Subcutaneous preadipocyte (primary cell): ENCODE measurements around a stretch of chr15.

DNA sequence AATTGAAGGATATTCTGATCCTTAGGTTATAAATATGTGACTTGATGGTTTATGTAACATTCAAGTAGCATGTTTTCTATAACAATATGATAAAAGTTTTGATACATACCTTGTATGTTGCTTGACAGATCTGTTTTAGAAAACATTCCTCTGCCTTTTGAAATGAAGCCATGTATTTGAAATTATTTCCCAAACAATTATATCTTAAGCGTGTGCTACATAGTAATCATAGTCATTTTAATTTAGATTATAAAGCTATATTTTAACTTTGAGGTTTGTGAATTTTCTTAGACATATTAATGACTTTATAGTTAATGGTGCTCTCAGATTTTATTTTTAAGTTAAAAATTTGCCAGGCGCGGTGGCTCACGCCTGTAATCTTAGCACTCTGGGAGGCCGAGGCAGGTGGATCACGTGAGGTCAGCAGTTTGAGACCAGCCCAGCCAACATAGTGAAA, 11.3 kb upstream of the CHD2 start:
- CAGE, long polyA plus RNA = no peak

- CAGE, long polyA plus RNA = no peak
Measured at GRCh38 chr15:92898434-92899380, 1.4 kb upstream of the CHD2 start.

DNA sequence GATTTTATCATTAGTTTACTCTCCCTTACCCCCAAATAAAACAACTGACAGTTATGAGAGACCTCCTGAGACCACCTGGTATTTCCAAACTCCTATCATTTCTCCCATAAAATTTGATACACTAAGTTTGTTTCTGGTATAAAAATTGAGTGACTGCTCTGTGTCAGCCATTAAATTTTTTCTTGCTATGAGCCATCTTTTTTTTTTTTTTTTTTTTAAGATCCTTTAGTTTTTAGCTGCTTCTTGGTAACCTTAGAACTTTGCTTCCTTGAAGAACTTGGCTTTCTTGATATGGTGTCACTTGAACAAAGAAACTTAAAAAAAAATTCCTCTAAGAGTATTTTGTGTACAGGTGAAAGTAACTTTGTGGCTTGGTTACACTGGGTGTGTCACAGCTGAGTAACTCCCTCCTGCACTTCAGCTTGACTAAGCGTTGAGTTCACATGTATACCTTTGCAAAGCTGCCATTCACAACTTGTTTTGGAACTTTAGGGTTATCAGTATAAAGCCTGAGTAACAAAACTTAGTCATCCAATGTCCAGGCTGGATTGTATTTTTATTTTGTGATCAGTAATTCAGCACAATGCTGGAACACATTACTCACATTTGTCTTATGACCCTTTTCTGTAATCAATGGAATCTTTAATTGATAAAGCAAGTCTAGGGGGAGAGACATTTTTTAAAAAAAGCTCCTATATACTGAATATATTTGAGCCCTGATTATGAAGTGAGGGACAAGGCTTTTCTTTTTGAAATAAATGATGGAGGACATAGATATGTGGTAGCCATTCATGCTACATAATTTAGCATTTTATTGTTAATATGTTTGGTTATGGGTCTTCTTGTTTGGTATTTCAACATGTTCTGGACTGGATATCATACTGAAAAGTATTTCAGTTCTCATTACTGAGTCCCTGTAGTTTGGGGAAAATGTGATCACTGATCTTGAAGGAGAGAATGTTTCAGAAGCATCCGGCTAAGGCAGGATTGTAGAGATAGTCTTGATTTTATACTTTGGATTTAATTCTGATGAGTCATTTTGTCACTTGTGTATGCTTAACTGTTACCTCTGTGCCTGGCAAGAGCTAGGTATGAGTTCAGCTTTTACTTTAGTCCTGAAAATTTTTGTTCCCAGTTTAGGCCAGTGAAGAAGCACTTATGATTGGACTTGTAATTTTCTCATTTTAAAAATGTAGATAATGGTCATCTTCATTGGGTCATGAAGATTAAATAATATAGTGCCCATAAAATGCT, 6.8 kb downstream of the CHD2 start:
- CAGE, long polyA plus RNA = no peak

GRCh38 chr15:92972147-92972570, 72.0 kb downstream of the CHD2 start:
- CAGE, long polyA plus RNA = no peak

- CAGE, long polyA plus RNA = no peak
Measured at GRCh38 chr15:92978075-92978546, 78.0 kb downstream of the CHD2 start.

- CAGE, long polyA plus RNA = no peak
Measured at GRCh38 chr15:93035901-93036396, 53.1 kb downstream of the RGMA start.

DNA sequence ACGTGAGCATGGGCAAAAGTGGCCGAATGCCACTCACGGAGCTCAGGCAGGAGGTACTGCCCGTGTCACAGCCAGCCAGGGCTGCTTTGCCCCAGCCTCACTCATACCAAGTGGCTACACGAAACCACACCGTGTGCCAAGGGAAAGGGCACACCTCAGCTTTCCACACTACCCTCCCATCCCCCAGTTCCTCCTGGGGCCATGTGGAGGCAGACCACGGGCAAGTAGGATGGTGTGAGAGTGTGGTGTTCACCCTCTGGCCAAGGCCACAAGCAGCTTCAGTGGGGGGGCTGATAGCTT, 25.2 kb downstream of the RGMA start:
- CAGE, long polyA plus RNA = no peak

DNA sequence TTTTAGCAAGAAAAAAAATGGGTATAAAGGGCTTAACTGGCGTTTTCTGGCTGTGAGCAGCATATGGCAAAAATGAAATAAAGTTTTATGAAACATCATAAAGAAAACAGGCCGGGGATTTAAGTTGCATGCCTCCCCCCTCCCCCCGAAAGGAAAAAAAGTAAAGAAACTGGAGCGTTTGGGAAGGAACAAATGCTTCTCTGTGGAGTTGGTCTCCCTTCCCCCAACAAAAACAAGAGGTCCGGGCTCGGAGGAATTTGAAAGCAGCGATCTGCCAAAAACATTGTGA, 17.1 kb downstream of the RGMA start:
- CAGE, long polyA plus RNA = no peak

DNA sequence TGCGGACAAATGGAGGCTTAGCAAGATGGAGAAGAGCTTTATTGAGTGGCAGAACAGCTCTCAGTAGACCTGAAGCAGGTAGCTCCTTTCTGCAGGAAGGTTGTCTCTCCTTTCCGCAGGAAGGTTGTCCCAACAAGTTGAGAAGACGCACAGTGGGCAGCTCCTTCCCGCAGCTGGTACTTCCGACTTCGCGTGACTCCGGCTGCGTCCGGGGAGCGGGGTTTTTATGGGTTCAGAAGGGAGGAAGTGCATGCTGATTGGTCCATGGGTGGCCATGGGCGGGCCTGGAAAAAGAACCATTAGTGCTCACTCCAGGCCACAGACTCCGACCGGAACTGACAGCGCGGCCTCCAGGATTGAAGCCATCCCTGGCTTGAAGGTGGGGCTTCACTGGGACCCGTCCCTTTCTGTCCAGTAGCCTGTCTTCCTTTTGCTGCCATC, 330.9 kb upstream of the MCTP2 start:
- CAGE, long polyA plus RNA = no peak

DNA sequence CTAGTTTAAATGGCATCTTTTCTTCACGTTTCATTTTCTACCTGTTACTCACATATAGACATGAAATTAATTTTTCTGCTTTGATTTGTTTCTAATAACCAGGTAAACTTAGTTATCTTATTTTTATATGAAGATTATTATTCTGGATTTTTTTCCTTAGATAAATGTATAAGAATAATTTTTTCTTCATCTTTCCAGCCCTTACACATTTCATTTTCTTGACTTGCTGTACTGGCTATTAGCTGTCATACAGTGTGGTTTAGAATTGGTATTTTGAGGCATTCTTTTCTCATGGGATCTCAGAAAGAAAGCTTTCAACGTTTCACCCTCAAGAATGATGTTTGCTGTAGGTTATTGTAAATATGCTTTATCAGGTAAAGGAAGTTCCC, 232.0 kb downstream of the MCTP2 start:
- CAGE, long polyA plus RNA = no peak

- CAGE, long polyA plus RNA = no peak
Measured at GRCh38 chr15:95267351-95268000, 1036.1 kb downstream of the MCTP2 start.

DNA sequence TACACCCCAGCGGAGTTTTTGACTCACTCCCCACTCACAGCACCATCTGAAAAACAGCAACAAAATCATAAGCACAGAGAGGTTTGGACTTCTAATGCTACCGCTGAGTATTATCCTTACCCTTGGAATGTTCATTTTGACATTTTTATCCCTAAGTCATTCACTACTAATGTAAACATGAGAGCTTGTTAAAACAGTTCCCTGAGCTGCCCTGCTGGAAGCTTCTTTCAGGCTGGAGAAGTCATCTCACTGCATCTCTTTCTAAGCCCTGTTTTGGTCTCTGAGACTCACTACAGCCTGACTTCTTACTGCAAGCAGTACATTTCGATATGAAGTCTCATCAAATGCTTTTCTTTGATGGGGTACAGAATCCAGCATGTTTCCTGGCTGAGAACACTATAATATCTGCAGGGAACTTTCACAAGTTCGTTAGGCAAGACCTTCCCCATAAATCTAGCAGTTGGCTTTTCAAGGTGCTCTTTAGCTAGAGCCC, 1046.0 kb downstream of the MCTP2 start:
- CAGE, long polyA plus RNA = no peak

DNA sequence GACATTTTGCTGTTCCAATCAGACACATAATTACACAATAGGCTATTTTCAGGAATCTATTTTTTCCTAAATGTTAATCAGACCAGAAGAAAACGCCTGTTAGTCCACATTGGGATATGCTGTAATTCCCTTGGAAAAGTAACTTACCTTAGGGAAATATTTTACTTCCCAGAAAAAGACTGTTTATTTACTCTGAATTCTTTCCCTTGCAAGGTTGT, 1041.3 kb upstream of the NR2F2 start:
- CAGE, long polyA plus RNA = no peak

GRCh38 chr15:95326004-95326445, 1004.5 kb upstream of the NR2F2 start:
- CAGE, long polyA plus RNA = no peak

DNA sequence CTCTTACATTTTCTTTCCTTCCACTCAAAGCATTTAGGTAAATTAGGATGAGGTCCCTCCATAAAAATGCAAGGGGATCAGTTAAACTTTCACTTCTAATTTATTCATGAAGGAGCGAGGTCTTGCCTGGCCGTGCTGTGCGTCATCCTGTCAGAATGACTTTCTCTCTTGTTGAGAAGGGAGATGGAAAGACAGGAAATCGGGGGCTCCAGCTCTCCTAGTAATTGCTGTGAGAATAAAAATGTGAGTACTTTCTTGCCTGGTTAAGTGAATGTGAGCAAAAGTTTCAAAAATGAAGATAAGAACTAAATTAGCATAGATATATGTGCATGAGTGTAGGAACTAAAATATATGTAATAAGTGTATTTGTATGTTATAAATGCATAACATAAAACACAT, 962.2 kb upstream of the NR2F2 start:
- CAGE, long polyA plus RNA = no peak

GRCh38 chr15:95603802-95604230, 726.7 kb upstream of the NR2F2 start:
- CAGE, long polyA plus RNA = no peak

DNA sequence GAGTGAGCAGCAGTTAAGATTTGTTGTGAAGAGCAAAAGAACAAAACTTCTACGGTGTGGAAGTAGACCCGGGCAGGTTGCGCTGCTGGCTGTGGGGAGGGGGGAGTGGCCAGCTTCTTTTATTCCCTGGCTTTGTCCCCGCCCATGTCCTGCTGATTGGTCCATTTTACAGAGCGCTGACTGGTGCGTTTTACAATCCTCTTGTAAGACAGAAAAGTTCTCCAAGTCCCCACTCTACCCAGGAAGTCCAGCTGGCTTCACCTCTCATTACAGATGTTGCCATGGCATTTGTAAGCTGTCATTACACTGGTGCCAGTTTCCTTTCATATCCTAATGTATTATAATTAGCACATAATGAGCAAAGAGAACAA, 458.4 kb upstream of the NR2F2 start:
- CAGE, long polyA plus RNA = no peak

GRCh38 chr15:96160252-96160844, 170.2 kb upstream of the NR2F2 start:
- CAGE, long polyA plus RNA = no peak

- CAGE, long polyA plus RNA = no peak
Measured at GRCh38 chr15:96177770-96178111, 152.8 kb upstream of the NR2F2 start.

DNA sequence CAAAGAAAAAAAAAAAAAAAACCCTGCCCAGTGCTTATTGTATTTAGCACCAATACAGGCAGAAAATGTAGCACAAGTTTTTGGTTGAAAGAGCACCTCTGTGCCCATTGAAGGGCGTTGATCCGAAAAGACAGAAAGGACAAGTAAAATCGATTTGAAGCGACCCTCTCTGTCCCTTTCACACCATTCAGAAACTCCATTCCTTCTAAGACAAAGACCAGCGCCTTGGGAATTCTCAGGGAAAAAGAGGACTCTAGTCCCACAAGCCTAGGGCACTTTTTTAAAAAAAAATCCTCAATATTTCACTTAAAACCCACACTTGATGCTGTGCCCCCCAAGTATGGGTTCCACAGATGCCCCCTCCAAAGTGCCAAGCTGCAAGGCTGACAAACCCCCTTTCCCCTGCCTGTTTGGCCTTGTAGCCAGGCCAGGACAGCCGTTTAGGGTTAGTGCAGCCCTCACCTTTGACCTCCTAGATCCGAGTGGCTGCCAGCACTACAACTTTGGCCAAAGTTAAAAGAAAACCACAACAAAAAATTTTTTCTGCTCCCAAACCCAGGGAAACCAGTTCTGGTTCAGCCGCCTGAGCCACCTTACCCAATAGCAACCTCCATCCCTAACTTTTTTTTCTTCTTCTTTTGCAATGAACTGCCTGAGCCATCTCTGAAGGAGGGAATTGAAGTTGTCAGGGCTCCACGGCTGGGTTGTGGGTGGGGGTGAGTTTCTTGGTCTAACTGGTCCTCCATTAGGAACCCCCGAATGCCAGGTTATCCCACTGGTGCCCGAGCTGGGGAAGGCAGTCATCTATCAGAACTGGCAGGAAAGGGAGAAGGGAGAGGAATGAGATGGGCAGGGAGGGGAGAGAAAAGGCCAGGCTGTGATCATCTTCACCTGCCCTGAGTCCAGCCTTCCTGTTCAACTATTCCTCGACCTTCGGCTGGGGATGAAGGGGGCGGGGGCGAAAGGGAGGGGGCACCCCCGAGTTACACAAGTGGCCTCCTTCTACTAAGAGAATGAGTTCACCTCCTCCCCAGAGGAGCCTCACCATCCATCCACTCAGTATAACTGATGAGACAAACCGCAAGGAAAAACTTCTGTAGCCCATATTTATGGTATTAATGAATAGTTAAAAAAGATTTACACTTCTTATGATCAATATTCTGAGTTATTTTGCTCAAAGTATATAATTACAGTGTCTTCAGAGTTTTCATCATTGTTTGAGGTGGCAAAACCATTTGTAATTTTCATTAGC, 6.3 kb upstream of the NR2F2 start:
- CAGE, long polyA plus RNA = no peak